Hair follicular keratinocyte (primary cell): ENCODE measurements around a stretch of chr4.

- RAMPAGE, long total RNA: no peak
Observed at GRCh38 chr4:6933504-6934091, 24.0 kb downstream of the TBC1D14 start.

- RAMPAGE, long total RNA: no peak
Observed at GRCh38 chr4:6942977-6943632, 33.5 kb downstream of the TBC1D14 start.

- RAMPAGE, long total RNA: no peak
Observed at GRCh38 chr4:7053876-7054656, 10.9 kb downstream of the TADA2B start.

- RAMPAGE, long total RNA: no peak
Observed at GRCh38 chr4:7120205-7120831, 52.5 kb upstream of the GRPEL1 start.

DNA sequence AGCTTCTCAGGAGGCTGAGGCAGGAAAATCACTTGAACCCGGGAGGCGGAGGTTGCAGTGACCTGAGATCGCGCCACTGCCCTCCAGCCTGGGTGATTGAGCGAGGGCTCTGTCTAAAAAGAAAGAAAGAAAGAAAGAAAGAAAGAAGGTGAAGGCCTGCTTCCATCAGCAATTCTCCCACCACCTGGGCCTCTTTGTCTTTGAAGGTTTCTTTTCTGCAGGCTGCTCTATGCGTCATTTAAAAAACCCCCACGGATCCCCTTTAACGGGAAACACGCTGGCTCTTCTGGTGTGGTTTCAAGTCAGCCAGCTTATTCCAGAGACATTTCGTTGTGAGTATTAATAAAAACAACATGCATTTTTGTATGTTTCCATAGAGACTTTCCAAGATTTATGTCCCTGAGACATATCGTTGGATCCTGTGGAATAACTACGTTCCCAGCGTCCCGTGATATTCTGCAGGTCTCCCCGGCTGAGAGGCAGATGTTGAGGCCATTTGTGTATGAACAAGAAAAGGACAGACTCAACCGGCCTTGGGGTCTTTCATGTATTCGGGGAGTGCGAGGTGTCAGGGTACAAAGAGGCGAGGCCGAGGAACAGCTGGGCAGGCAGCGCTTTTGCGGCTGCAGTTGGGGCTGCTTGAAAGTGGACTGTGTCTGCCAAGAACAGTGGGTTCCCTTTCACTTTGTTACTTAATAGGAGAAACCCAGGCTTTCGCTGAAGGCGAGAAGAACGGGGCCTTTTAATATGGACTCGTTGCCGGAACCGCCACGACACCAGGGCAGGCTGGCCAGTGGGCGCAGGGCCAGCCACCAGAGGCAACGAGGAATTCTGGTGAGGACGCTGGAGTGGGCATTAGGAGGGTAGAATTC lies 58.0 kb downstream of the SORCS2 start:
- RAMPAGE, long total RNA: no peak

DNA sequence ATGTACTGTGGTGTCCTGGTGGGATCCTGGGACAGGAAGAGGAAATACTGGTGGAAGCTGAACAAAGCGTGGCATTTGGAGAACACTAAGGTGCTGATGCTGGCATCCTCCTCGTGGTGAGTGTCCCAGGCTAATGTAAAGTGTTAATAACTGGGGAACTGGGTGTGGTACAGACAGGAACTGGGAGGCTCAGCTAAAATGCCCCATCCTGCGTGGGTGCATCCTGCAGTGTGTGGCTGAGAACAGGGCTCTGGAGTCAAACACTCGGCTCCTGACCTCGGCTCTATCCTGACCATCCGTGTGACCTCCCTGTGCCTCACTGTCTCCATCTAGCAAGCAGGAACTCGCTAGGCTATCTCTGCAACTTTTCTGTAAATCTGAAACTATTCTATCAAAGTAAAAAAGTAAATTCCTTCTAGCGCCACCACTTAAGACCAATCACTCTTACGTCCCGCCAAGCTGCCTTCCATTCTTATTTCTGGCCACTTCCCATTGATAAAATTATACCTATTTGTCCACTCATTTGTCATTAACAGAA lies 200.3 kb upstream of the PSAPL1 start:
- RAMPAGE, long total RNA: no peak

DNA sequence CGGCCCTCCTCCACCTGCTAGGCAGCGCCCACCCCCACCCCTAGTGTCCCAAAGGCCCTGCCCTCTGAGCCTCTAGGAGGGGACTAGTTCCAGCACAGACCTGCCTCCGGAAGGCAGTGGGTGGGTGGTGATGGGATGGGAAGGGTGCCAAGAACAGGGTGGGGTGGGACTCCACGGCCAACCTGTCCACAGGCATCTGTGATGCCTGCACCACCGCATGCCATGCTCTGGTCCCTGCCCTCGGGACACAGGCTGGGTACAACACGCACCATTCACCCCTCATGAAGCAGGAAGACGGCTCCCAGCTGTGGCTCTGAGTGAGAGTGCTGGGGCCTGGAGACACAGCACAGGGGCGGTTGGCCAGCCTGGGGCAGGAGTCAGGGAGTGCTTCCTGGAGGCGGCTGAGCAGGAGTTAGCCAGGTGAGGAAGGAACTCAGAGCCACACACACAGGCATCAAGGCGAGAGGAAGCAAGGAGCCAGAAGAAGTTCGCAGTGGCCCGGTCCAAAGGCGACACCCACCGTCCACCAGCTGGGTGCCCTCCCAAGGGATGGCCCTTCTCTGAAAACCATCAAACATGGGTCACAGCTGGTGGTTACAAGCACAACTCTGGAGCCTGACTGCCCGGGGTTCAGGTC lies 243.2 kb upstream of the PSAPL1 start:
- RAMPAGE, long total RNA: no peak

DNA sequence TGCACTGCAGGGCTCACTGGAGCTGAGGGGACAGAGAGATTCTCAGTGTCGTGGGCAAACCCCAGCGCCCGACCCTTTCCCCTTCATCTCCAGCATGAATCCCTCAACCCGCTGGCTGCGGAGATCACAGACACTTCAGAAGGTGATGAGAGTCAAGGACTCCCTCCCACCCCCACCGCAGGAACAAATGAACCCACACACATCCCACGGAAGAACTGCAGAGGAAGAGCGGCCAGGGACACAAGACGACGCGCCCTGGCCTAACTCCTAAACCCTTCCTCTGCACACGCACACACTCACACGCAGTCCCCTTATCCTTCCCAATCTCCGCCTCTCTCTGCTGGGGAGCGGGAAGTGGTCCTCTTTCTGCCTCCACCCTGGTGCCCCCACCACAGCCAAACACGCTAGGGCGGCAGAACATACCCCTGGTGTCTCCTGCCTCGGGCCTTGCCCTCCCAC lies 128.5 kb downstream of the AFAP1 start:
- RAMPAGE, long total RNA: no peak

- RAMPAGE, long total RNA: no peak
Observed at GRCh38 chr4:7842391-7843399, 97.0 kb downstream of the AFAP1 start.

- RAMPAGE, long total RNA: no peak
Observed at GRCh38 chr4:7863757-7864477, 75.7 kb downstream of the AFAP1 start.

GRCh38 chr4:7885699-7886095 lies 54.0 kb downstream of the AFAP1 start:
- RAMPAGE, long total RNA: no peak

GRCh38 chr4:8069961-8071121 lies 88.3 kb downstream of the ABLIM2 start:
- RAMPAGE, long total RNA: no peak

- RAMPAGE, long total RNA: no peak
Observed at GRCh38 chr4:8194282-8195179, 4.6 kb upstream of the SH3TC1 start.

DNA sequence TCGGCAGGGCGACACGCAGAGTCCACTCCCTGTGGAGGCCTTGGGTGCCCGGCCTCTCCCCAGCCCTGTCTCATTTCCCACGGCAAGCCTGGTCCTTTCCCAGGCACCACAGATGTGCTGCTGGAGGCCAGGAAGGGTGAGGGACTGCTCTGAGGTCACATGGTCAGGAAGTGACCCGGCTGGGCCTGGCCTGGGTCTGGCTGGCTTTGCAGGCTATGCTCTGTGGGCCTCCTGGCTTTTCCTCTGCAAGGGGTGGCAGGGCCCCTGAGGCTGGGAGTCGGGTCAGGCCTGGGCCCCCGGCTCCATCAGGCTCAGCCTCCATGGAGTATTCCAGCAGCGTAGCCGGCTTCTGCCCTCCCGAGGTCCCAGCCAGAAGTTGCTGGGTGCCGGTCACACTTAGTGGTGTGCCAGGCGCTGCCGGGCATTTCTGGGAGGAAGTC lies 3.4 kb downstream of the HTRA3 start:
- RAMPAGE, long total RNA: no peak

DNA sequence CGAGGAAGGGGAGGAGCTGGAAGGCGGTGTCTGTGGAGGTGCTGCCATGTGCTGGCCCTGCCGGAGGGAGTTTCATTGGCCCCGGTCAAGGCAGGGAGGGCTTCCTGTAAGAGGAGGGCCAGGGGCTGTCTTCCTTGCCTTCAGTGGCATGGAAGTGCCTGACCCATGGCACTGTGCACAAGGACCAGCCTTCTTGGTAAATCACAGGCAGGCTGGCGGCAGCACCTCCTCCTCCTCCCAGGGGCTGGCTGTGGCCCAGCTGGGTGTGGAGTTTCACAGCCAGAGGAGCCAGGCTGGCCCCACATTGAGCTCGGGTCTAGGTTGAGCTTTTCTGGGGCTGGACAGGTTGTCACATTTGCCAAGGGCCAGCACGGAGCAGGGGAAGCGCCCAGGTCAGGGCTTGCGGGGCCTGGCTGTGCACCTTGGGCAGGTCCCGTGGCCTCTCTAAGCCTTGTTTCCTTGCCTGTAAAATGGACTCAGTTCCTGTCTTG lies 6.9 kb downstream of the HTRA3 start:
- RAMPAGE, long total RNA: no peak

- RAMPAGE, long total RNA: no peak
Observed at GRCh38 chr4:8291328-8291794, 21.8 kb downstream of the HTRA3 start.

DNA sequence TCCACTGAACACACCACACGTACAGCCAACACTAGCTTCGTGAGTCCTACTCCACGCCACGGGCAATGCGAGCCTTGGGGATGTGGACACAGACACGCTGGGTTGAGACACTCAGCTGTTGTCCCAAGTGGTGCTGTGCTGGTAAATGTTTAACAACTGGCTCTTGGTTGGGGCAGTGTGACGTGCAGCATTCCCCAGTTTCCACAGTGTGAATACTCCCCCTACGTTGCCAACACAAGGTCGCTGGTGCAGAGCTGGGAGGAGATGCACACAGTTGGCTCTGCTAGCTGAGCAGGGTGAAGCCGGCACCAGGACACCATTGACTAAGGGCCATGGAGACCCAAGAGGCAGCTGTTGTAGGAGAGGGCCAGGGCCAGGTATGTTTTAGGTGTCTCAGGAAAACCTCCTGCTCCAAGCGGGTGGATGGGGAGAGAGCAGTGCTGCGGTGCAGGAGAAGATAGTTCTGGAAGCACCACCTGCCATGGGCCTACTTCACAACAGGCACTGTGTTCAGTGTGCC lies 65.6 kb downstream of the HTRA3 start:
- RAMPAGE, long total RNA: no peak

GRCh38 chr4:8402112-8402466 lies 38.4 kb downstream of the ACOX3 start:
- RAMPAGE, long total RNA: no peak

- RAMPAGE, long total RNA: no peak
Observed at GRCh38 chr4:8422246-8422740, 18.2 kb downstream of the ACOX3 start.

DNA sequence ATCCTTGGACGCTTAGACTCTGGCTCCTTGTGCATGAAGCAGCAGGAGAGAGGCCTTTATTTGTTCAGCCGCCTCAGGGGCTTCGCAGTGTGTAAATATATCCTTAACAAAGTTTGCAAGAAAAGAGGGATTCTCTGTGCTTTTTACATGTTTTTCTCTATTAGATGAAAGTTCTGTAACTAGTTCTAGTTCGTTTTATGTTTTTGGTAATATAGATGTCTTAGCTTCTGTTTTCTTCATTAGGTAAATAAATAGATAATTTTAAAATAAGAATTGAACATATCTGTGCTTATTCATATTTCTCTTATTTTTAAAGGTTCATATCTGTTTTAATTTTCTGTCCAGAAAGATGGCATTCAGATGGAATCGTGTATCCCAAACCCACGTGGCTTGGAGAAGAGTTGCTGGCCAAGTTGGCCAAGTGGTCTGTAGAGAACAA lies 8.8 kb downstream of the TRMT44 start:
- RAMPAGE, long total RNA: no peak